SUDHL5 (cell line): ENCODE results near the gene SNAI3.

- PRO-cap = no peak
These were observed 68.1 kb downstream of the BANP start for GRCh38 chr16:88019064-88020041.

- PRO-cap = no peak
These were observed 75.5 kb downstream of the BANP start for GRCh38 chr16:88026708-88027168.

DNA sequence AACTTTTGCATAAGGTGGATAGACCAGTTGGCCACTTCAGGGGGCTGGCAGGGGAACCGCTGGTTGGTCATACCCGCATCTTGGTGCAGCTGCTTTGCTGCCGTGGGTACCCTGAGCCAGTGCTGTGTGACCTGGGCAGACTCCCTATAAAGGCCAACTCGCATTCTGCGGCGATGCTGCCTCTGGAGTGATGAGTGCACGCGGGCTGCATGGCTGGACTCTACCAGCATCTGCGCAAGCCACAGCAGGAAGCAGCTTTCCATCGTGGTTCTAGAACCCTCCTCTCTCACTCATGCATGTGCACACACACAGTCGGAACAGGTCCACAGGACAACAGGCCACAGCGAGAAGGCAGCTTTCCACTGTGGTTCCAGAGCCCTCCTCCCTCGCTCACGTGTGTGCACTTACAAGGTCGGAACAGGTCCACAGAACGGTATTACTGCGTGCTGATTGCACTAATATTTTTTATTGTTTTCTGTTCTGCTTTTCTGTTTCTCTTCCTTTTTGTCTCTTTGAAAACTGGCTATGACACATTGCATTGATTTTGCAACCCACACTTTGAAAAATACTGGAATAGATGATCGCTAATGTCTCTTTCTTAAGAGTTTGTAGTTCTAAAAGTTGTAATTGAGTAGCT is 92.9 kb downstream of the BANP start:
- PRO-cap = no peak

DNA sequence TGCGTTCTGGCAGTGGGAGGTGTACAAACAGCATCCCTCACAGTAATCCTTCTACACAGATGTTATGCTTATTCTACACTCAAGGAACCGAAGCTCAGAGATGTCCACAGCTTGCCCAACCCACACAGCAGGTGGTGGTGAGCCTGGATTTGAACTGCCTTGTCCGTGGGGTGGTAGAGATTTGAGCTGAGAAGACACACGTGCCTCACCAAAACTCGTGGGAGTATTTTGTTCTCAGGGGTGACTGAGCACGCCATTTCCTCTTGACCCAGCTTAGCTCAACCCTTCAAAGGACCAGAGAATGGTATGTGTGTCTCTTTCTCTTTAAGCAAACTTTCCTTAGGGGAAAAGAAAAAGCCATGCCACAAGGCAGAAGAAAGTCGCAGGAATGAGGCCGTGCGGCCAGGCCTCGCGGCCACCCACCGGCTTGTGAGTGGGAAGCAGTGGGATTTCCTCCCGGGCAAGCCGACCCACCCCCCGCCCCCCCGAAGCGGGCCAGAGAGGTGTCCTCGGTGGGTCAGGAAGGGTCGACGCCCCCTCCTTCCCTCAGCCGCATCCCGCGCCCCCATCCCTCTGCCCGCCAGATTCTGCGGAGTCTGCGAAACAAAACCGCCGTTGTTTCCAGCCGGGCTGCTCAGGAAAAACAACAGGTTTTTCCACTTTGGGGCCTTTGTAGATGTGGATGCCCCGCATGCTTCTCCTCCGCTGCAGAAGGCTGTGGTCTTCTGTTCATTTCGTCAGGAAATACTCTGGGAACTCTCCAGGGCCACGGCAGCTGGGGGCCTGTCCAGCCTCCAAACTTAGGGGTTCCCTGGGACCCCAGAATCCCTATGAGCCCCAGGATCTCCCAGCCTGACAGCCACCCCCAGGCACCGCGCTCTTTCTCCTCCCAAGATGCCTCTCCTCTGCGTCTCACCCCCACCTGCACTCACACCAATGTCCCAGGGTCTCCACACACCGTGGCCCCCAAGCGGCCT is 123.7 kb upstream of the ZNF469 start:
- PRO-cap = no peak

DNA sequence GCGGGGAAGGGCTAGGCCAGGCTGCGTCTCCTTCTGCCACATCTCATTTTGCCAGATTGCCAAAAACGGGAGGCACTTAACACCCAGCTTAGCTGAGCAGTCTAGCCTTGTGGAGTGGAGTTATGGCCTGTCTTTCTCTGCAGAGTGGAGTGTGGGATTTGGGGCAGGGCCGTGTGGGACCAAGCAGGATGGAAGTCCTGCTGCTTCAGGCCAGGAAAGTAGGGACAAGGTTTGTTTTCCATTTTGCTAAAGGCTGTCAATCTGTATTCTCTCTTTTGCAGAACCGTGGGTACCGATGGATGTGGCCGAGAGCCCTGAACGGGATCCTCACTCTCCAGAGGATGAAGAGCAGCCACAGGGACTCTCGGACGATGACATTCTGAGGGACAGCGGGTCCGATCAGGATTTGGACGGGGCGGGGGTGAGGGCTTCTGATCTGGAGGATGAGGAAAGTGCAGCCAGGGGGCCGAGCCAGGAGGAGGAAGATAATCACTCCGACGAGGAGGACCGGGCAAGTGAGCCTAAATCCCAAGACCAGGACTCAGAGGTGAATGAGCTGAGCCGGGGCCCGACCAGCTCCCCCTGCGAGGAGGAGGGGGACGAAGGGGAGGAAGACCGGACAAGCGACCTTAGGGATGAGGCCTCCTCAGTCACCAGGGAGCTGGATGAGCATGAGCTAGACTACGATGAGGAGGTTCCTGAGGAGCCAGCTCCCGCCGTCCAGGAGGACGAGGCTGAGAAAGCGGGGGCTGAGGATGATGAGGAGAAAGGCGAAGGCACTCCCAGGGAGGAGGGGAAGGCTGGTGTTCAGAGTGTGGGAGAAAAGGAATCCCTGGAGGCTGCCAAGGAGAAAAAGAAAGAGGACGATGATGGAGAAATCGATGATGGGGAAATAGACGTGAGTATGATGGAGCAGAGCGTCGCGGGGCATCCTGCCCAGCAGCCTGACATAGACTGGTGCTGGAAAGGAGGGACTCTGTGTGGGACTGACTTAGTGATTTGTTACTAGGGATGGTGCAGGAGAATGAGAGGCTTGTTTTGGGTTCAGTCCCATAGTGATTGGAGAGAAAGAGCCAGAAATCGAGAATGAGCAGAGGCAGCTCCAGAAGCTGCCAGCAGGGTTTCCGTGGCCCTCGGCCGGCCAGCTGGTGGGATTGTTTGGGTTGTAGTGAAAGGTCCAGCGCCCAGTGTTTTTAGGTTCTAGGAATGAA is 7.0 kb downstream of the ZC3H18 start:
- PRO-cap = no peak

DNA sequence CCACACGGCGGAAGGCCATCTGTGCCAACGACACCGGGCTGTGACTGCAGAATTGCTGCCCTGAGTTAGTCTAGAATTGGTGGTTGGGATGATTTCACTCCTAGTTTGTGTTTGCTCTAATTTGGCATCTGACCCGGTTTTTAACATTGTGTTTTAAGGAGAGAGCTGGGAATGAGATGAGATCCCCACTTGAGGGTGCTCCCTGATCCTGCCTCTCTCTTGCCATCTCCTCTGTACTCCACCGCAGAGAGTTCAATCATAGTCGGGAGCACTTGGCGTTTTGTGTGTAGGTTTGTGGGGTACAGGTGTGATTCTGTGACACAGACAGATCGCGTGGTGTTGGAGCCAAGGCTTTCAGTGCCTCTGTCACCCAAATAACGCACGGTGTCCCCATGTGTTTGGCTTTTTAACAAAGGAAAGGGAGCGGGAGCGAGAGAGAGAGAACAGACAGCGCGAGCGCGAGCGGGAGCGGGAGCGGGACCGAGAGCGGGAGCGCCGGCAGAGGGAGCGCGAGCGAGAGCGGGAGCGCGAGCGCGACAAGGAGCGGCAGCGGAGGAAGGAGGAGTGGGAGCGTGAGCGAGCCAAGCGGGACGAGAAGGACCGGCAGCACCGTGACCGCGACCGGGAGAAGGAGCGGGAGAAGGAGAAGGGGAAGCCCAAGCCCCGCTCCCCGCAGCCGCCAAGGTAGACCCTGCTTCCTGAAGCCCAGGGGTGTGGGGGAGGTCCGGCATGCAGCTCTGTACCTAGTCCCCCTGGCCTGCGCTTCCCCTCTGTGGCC is 27.3 kb upstream of the IL17C start:
- PRO-cap = no peak

GRCh38 chr16:88628634-88629209 is 9.7 kb upstream of the IL17C start:
- PRO-cap = no peak

DNA sequence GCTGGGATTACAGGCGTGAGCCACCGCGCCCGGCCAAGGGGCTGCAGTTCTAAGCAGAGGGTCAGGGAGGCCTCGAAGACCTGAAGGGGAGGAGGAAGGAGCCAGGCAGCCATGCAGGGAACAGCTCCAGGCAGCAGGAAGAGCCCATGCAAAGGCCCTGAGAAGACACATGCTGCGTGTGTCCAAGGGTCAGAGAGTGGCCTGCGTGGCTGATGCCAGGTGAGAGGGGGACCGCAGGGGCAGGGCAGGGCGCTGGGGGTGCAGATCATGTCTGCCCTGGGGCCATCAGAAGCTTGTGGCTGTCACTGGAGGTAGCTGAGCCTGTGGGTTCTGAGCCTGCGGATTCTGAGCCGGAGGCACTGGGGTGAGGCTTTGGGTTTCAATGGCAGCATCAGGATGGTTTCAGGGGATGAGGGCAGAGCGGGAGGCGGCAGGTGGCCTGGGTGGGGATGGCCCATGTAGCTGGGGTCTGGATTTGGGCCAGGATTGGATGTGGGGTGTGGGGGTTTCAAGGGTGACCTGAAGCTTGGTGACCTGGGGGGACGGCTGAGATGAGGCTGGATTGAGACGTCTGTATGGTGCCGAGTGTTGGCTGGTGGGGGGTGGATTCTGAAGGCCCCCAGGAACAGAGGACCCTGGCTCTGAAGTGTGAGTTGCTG is 3.7 kb downstream of the IL17C start:
- PRO-cap = no peak

- PRO-cap = no peak
These were observed at the start of gene SNAI3 for GRCh38 chr16:88685801-88686964. Gene SNAI3 (minus strand): TSS chr16:88686507.

DNA sequence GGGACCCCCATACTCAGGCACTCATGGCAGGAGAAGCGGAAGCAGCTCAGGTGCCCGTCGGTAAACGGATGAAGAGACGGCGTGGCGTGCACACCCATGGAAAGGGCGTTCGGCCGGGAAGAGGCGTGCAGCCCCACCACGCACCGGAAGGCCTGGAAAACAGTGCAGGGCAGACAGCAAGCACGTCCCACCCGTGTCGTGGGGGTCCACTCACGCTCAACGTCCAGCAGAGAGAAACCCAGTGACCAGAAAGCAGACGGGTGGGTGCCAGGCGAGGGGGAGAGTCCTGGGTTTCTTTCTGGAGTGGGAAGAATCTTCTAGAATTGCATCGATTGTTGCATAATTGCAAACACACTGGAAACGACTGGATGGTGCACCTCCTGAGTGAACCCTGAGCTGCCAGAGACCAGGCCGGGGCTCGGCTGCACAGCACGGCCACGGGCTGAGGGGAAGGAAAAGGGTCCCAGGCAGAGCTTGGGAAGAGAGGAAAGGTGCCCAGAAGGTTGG is 3.2 kb downstream of the RNF166 start:
- PRO-cap = no peak

GRCh38 chr16:88716480-88717563 is 10.5 kb downstream of the CTU2 start:
- PRO-cap = no peak

- PRO-cap = no peak
These were observed 14.4 kb downstream of the CTU2 start for GRCh38 chr16:88720690-88721079.

DNA sequence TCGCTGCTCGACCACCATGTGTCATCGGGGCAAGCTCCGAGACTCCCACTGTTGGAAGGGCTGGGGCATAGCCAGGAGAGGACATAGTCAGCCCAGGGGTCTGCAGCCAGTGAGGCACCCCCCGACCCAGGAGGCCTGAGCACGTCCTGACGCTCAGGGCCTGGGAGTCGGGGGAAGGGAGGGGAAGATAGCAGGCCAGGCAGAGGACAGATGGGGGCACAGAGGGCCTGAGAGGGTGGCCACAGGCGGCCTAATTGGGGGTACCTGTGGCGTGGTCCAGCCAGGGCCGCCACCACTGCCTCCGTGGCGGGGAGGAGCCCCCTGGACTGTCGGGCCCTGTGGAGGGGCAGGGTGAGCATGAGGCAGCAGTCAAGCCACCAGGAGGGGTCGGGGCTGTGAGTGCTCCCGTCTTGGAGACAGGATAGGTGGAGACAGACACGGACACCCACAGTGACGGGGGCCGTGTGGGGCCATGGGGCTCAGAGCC is 18.5 kb downstream of the CTU2 start:
- PRO-cap = no peak

GRCh38 chr16:88731608-88732398 is 25.5 kb downstream of the CTU2 start:
- PRO-cap = no peak

GRCh38 chr16:88777984-88778821 is 6.8 kb downstream of the PIEZO1 start:
- PRO-cap = no peak

GRCh38 chr16:88786027-88786253 is 920 bp upstream of the PIEZO1 start:
- PRO-cap = no peak

GRCh38 chr16:88857638-88858226 is 805 bp downstream of the TRAPPC2L start:
- PRO-cap = no peak

DNA sequence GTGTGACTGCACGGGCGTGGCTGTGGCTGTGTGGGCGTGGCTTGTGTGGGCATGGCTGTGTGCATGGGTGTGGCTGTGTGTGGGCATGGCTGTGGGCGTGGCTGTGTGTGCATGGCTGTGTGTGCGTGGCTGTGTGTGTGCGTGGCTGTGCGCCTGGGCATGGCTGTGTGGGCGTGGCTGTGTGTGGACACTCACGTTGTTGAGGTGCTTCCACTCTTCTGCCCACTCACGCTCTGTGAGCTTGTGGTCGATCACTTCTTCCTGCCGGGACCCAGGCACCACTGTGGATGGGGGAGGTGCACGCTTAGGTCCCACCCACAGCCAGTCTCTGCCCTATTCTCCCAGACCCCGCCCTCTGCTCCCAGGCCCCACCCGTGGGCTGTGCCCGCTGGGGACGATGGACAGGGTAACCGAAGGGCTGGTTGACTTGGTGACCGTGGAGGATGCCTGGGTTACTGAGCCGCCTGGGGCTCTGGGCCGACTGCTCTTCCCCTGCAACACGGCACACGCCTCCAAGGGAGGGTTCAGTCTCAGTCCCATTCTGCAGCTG is 16.1 kb upstream of the PABPN1L start:
- PRO-cap = no peak

DNA sequence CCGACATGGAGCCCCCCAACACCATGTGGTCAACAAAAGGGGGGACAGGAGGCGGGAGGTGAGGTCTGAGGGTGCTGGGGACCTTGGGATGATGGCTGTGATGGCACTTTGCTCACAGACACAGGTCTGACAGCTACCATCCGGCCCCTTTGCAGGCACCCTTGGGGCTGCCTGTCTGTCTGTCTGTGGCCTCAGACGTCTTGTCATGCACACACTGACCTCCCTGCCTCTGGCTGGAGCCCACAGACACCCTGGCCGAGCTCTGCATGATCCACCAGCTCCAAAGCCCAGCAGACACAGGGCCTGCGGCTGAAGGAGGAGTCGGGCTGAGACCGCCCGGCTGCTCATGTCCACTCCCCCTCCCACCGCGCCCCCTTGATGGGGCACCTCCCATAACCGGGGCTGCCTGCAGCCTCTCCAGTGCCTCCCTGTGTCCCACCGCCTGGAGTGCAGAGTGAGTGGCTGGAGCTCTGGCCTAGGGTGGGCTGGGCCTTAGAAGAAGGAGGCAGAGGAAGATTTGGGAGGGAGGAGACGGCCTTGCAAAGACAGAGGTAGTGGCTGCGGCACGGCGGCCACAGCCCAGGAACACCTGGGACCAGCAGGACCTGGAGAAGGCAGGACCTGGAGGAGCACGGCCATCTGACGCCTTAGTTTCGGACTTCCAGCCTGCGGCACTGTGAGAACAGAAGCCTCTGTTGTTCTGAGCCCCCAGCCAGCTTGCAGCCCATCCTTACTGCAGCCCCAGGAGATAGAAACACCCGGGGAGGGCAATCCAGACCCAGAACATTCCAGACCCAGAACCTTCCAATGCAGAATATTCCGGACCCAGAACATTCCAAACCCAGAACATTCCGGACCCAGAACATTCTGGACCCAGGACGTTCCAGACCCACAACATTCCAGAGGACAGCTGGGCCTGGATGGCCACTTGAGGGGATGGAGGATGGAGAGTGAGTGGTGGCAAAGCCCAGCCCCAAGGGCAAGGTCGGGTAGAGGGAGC is 3.9 kb downstream of the CBFA2T3 start:
- PRO-cap = no peak

- PRO-cap = no peak
These were observed 7.1 kb upstream of the CBFA2T3 start for GRCh38 chr16:88983600-88984944.